Adrenal gland (tissue), 7 donors: ENCODE data around the genes BPIFB1, CHMP4B and DYNLRB1.

DNA sequence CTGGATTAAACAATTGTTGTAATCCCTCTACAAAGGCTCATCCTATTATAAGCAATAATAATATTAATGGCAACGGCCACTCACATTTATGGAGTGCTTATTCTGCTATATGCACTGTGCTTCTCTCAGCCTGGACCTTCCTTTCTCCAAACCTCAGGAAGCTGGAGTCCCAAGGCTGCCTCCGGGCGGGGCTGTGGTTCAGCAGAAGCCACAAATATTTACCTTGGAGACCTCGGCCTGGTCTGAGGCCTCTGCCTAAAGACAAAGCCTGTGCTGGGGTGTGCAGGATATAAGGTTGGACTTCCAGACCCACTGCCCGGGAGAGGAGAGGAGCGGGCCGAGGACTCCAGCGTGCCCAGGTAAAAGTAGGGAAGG is at the start of gene BPIFB1:
TSS of gene BPIFB1 (plus strand) at position 319 of the 375 bp plus-strand sequence.
- PRO-cap, 3 experiments: no peak in any of the 3 experiments
- RAMPAGE, long total RNA, 4 experiments: no peak in any of the 4 experiments
- RRBS: no CpG with 5 or more reads among the region's 8 CpGs

- PRO-cap, 3 experiments: no peak in any of the 3 experiments
- RAMPAGE, long total RNA, 4 experiments: no peak in any of the 4 experiments
- RRBS: no CpG with 5 or more reads among the region's 3 CpGs
These were observed 27.3 kb downstream of the CDK5RAP1 start for GRCh38 chr20:33373931-33374481.

- PRO-cap, 3 experiments: peak in 1 of 3 experiments; most common plus-strand start chr20:33401998 (in 1); most common minus-strand start chr20:33401986 (in 1)
- RAMPAGE, long total RNA, 4 experiments: no peak in any of the 4 experiments
- RRBS: no CpG with 5 or more reads among the region's 4 CpGs
These were observed 459 bp upstream of the CDK5RAP1 start for GRCh38 chr20:33401838-33402117.

- PRO-cap, 3 experiments: peak in 2 of 3 experiments; most common plus-strand start chr20:33423397 (in 1); most common minus-strand start chr20:33423165 (in 1)
- RAMPAGE, long total RNA, 4 experiments: no peak in any of the 4 experiments
- RRBS: 93% methylated on average over 3 of the region's 16 CpGs
These were observed 20.3 kb downstream of the SNTA1 start for GRCh38 chr20:33422801-33424045.

DNA sequence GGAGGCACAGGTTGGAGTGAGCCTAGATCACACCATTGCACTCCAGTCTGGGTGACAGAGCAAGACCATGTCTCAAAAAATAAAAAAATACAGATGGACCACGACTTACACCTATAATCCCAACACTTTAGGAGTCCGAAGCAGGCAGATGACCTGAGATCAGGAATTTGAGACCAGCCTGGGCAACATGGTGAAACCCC is 21.8 kb upstream of the CBFA2T2 start:
- PRO-cap, 3 experiments: no peak in any of the 3 experiments
- RAMPAGE, long total RNA, 4 experiments: no peak in any of the 4 experiments
- RRBS: no CpG with 5 or more reads among the region's 2 CpGs

DNA sequence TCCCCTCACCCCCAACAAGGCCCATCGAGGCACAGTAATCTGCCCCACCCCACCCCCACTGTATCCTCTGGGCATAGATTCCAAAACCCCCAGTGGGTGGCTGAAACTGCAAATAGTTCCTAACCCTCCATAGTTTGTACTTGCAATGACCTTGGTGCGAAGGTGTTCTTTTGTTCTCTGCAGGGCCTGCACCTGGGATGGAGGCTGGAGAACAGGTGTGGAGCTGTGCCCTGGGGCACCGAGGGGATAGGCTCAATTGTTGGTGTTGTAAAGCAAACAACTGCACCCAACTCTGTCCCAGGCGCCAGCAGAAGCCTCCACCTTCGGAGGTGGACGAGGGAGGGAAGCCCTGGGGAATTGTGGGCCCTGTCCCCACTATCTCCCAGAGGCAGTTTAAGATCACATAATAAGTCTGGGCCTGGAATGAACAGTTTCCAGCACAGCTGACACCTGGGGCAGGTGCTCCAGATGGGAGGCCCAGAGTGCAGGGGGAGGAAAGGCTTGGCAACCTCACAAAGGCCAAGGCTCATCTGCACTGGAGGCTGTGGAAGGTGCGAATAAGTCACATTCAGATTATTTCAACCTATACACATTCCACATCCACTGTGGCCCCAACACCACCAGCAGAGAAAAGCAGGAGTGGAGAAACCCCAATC is 12.5 kb upstream of the CBFA2T2 start:
- PRO-cap, 3 experiments: no peak in any of the 3 experiments
- RAMPAGE, long total RNA, 4 experiments: no peak in any of the 4 experiments
- RRBS: no CpG with 5 or more reads among the region's 7 CpGs

DNA sequence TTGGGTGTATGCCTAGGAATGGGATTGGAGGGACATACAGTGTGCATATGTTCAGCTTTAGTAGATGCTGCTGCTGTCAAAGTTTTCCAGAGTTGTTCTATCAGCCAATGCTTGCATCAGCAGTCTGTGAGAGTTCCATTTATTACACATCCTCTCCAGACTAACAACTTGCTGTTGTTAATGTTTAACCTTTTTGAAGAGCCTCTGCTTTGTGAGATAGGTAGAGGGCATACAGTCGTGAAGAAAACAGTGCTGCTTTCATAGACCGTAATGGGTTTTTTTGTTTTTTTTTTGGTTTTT is 23.1 kb downstream of the CBFA2T2 start:
- PRO-cap, 3 experiments: no peak in any of the 3 experiments
- RAMPAGE, long total RNA, 4 experiments: no peak in any of the 4 experiments
- RRBS: no CpG with 5 or more reads among the region's 2 CpGs

DNA sequence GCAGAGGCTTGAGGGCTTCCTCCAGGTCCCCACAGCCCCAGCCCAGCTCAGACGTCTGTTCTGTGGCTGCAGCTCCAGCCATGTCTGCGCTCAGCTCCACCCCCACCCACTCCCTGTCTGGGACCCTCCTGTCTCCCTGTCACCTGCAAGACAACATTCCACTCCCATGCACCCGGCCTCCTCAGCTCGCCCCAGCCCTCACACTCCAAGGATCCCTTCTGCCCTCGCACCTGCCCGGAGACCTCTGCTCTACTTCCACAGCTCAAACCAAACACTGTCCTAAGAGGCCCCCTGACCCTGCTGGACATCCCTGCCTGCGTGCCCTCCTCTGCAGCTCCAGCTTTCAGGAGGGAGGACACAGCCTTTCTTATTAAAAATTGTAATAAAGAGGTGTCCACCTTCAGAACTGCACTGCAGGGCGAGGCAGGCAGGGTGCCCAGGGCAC is 7.2 kb upstream of the C20orf144 start:
- PRO-cap, 3 experiments: peak in 2 of 3 experiments; most common minus-strand start position 53 of the sequence (in 1)
- RAMPAGE, long total RNA, 4 experiments: no peak in any of the 4 experiments
- RRBS: 17% methylated on average over 4 of the region's 8 CpGs

DNA sequence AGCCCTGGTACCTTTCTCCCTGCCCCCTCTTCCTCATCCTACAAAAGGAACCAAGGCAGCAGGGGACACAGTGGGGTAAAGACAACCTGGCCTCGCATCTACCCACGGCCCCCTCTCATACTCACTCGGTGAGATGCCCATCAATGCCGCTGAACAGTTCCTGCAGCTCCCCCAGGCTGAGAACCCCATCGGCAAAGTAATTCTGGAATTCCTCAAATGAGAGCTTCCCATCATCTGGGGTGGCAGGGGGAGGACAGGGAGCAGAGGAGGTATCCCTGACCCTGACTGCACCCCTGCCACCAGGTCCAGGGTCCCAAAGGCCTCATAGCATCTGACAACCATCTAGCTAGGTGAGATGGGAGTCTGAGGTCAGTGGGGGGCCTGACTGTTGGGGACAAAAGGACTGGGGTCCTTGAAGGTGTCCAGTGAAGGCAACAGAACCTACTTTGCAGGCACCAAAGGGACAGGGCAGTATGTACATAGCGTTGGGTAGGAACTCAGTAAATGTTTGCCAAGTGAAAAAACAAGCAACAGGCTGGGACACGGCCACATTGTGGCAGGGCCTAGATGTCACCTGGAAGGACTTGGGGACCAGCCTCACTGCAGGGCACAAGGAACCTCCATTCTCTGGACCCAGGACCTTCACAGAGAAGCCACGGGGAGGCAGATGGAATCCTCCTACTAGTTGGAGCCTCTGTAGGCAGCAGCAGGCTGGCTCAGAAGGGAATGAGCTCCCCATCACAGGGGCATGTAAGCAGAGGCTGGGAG is 3.5 kb downstream of the NECAB3 start:
- PRO-cap, 3 experiments: no peak in any of the 3 experiments
- RAMPAGE, long total RNA, 4 experiments: no peak in any of the 4 experiments
- RRBS: no CpG with 5 or more reads among the region's 8 CpGs

DNA sequence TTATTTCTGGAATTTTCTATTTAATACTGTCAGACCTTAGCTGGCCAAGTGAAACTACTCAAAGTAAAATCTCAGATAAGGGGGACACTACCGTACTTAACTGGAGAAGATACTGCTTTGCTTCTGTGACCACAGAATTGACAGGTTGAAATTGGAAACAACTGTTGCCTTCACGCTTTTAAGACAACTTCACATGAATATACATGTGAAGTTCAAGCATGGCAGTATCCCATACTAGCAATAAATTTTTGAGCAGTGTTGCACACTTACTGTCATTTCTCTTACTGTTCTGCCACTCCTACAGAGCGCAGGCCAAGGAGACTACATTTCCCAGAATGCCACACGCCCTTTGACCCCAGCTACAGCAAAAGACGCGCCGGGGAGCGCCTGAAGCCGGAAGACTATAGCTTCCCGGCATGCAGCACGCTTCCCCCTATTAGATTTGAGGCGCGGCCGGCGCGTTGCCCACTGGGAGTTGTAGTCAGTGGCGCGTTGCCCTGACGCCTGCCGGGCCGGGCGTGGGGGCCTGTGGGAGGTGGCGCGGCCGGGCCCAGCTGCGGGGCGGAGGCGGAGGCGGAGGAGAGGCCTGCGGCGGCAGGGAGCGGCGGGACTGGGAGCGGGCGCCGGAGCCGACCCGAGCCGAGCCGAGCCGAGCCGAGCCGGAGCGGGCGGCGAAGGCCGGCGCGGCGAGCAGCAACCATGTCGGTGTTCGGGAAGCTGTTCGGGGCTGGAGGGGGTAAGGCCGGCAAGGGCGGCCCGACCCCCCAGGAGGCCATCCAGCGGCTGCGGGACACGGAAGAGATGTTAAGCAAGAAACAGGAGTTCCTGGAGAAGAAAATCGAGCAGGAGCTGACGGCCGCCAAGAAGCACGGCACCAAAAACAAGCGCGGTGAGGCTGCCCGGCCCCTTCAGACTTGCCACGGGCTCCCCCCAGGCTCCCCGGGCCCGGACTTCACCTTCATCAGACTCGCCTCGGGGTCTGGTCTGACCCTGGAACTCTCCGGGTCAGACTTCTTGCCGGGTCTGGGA is at the start of gene CHMP4B:
TSS of gene CHMP4B (plus strand) at position 579 of the 1,029 bp plus-strand sequence.
- PRO-cap, 3 experiments: peak in 3 of 3 experiments; most common plus-strand start position 581 of the sequence (in 3); most common minus-strand start position 282 of the sequence (in 1)
- RAMPAGE, long total RNA, 4 experiments: start-site peak on the plus strand in 4 of 4 experiments, centred at positions 661 to 798 of the sequence, 47 to 5,550 reads per replicate
- RRBS: 2% methylated on average over 40 of the region's 73 CpGs

DNA sequence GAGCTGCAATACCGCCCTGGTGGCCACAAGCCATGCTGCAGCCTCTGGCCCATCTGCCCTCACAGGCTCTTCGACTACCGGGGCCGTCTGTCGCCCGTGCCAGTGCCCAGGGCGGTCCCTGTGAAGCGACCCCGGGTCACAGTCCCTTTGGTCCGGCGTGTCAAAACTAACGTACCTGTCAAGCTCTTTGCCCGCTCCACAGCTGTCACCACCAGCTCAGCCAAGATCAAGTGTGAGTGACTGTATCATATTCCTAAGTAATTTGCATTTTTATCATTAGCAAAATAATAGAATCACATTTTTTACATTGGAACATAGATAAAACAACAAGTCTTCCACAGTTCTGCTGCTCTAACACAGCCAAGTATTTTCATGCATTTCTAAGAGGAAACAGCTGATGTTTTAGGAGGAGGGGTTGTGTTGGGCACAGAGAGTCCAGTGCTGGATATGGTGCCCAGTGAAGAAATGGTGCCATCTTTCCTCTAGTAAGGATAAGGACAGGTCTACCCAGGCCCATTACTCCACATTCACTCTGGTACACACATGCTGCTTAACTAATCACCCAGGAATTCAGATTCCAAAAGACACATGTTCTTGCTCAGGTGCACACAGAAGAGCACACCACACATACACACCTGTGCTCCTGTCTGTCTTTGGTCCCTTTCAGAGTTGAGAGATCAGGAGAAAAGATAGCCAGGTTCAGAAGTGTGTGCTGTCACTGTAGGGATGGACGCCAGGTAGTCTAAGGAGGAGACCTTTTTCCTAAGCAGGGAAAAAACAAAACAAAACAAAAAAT is 36.0 kb downstream of the EIF2S2 start:
- PRO-cap, 3 experiments: no peak in any of the 3 experiments
- RAMPAGE, long total RNA, 4 experiments: no peak in any of the 4 experiments
- RRBS: 96% methylated on average over 9 of the region's 14 CpGs

DNA sequence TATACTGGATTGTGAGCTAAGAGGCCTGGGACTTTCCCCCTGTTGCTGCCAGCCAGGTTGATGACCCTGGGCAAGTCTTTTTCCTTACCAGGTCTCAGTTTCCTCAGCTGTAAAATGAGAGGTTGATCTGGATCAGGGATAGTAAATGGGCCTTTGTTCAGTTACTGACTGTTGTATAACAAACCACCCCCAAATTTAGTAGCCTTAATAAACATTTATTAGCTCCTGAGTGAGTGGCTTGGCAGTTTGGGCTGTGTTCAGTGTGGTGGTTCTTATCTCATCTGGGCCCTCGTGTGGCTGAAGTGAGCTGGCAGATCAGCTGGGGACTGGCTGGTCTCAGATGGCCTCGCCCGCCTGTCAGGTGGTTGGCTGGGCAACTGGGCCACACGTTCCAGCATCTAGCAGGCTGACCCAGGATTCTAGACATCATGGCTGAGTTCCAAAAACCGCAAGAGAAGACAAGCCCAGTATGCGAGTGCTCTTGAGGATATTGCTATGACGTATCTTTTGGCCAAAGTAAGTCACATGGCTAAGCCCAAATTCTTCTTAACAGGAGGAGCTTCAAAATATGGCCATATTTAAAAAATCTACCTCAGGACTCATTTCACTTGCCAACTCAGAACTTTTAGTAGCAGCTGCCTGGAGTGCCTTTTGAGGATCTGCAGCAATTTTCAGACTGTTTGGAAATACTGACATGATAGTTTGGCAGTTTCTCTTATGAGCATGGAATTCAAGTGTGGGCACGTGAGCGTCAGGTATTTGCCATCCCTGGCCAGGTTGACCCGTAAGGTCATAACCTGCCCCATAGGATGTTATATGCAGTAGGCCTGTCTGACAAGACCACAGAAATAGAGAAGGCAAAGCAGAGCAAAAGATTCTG is 28.8 kb downstream of the EIF2S2 start:
- PRO-cap, 3 experiments: no peak in any of the 3 experiments
- RAMPAGE, long total RNA, 4 experiments: no peak in any of the 4 experiments
- RRBS: no CpG with 5 or more reads among the region's 10 CpGs

- PRO-cap, 3 experiments: no peak in any of the 3 experiments
- RAMPAGE, long total RNA, 4 experiments: no peak in any of the 4 experiments
- RRBS: no CpG with 5 or more reads among the region's 4 CpGs
These were observed 54.9 kb upstream of the ASIP start for GRCh38 chr20:34186248-34186813.

DNA sequence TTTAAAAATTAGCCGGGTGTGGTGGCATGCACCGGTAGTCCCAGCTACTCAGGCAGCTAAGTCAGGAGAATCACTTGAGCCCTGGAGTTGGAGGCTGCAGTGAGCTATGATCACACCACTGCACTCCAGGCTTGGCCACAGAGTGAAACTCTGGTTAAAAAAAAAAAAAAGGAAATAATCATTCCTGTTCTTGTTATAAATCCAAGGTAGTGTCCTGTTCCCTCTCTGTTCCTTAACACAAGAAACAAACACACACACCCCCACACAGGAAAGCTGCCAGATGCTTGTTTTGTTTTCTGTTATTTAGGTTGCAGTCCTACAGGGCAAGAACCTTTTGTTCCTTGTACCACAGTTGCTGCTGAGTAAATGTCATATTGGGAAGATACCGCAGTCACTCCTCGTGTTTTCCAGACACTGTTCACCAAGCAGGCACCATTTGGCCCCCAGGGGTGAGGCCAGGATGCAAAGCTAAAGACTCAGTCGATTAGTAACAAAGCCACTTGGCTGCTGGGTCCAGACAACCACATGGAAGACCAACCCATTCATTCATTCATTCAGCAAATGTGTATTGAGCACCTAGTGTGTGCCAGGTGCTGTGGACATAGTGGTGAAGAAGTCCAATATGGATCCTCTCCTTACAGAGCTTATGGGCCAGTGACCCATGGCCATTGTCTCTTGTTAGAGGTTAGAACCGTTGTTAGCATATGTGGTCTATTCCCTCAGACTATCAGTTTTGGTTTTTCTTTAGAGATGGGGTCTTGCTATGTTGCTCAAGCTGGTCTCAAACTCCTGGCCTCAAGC is 29.1 kb downstream of the ASIP start:
- PRO-cap, 3 experiments: no peak in any of the 3 experiments
- RAMPAGE, long total RNA, 4 experiments: no peak in any of the 4 experiments
- RRBS: no CpG with 5 or more reads among the region's 6 CpGs

- PRO-cap, 3 experiments: no peak in any of the 3 experiments
- RAMPAGE, long total RNA, 4 experiments: no peak in any of the 4 experiments
- RRBS: no CpG with 5 or more reads among the region's 7 CpGs
These were observed 2.2 kb downstream of the AHCY start for GRCh38 chr20:34300784-34301491.

GRCh38 chr20:34311337-34312088 is 8.4 kb upstream of the AHCY start:
- PRO-cap, 3 experiments: no peak in any of the 3 experiments
- RAMPAGE, long total RNA, 4 experiments: no peak in any of the 4 experiments
- RRBS: 4% methylated on average over 6 of the region's 44 CpGs

GRCh38 chr20:34343498-34344199 is 19.4 kb upstream of the ITCH start:
- PRO-cap, 3 experiments: no peak in any of the 3 experiments
- RAMPAGE, long total RNA, 4 experiments: no peak in any of the 4 experiments
- RRBS: no CpG with 5 or more reads among the region's 9 CpGs

- PRO-cap, 3 experiments: no peak in any of the 3 experiments
- RAMPAGE, long total RNA, 4 experiments: no peak in any of the 4 experiments
- RRBS: no CpG with 5 or more reads among the region's 3 CpGs
These were observed 40.4 kb downstream of the ITCH start for GRCh38 chr20:34403283-34404002.

GRCh38 chr20:34516009-34516479 is at the start of gene DYNLRB1:
TSS of gene DYNLRB1 (plus strand) at chr20:34516422.
- PRO-cap, 3 experiments: peak in 3 of 3 experiments; most common plus-strand start chr20:34516422 (in 3); most common minus-strand start chr20:34516285 (in 2)
- RAMPAGE, long total RNA, 4 experiments: start-site peak on the plus strand in 4 of 4 experiments, at chr20:34516396-34516447 at its widest, 76 to 3,967 reads per replicate
- RRBS: 2% methylated on average over 1 of the region's 33 CpGs

DNA sequence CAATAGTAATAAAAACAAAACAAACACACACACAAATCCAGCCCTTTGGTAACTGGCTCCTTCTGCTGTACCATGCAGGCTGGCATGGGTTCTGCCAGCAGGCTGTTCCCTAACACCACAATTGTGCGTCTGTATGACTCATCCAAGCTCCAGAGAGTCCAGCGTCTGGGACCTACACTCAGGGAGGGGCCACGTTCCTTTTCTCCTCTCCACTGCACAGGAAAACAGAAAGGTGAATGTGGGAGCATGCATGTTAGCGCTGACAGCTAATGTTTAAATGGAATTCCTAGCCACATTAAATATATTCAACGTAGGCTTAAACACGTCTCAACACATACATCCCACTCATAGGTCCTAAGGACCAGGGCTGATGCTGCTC is 20.7 kb downstream of the MAP1LC3A start:
- PRO-cap, 3 experiments: no peak in any of the 3 experiments
- RAMPAGE, long total RNA, 4 experiments: no peak in any of the 4 experiments
- RRBS: no CpG with 5 or more reads among the region's 6 CpGs